Suprapubic skin (tissue), 4 donors: Measurements from ENCODE around the gene CCDC54.

- PRO-cap = unidirectional peak, minus-strand start at chr3:101850900
- RAMPAGE, long total RNA, 4 experiments = no peak in any of the 4 experiments
Measured at GRCh38 chr3:101850341-101851087, 1.2 kb downstream of the NFKBIZ start.

DNA sequence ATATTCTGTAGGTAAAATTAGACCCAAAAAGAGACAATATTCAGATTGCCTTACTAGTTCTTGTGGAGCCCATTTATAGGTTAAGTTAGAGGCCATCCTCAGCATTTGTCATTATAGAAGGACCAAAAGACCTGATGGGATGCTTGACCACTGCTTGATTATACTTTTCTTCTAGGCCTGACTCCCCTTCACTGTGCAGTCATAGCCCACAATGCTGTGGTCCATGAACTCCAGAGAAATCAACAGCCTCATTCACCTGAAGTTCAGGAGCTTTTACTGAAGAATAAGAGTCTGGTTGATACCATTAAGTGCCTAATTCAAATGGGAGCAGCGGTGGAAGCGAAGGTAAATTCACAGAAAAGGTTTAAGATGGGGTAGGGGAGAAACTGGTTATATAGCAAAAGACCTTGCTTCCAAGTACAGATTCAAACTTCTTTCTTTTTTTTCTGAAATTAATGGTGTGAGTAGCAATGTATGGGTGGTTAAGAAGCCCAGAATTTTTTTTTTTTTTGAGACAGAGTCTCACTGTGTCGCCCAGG lies 6.3 kb downstream of the NFKBIZ start:
- PRO-cap = no peak
- RAMPAGE, long total RNA, 4 experiments = no peak in any of the 4 experiments

DNA sequence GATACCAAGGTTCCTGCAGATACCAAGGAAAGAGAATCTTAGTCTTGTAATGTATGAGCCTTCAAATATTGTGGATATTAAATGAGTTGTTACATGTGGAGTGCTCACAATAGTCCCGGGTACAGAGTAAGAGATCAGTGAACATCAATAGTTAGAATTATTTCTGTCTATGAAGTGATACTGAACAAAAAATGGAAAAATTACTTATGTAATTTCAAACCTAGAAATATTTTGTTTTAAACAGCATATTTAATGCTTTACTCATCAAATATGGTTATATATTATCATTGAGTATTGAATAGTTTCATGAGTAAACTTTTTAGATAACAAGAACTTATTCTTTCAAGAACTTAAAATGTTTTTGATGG lies 8.4 kb downstream of the NFKBIZ start:
- PRO-cap = no peak
- RAMPAGE, long total RNA, 4 experiments = no peak in any of the 4 experiments

GRCh38 chr3:101864430-101864899 lies 15.2 kb downstream of the NFKBIZ start:
- PRO-cap = no peak
- RAMPAGE, long total RNA, 4 experiments = no peak in any of the 4 experiments

DNA sequence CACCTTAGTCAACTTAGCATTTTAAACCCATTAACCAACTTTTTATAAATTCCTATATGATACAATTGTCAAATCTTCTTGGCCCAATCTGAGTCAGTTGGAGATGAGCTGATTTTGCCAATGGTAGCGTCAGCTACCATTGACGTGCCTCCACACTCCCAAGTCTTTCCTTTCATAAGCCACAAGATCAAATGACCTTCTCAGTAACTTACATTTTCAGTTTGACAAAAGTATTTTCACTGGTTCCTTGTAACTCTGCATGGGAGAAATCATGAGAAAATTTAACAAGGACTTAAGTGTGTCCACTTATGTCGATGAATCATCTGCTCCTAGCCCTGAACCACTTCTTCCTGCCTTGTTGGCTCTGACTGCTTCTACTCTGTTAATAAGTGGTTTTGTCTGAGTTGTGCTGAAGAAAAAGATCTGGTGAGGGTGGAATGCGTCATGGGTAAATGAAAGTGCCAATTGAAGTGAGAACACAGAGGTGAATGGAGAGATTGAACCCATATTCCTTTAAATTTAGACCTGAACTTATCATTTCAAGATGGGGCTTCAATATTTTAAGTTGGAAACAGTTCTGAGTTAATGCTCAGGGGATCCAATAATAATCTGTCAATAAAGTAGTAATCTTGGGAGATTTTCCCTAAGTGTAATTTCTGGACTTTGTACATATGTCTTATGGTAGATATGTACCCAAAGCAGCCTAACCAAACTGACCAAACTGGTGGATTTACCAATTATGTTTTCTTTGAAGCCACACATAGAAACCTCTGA lies 101.3 kb downstream of the NFKBIZ start:
- PRO-cap = no peak
- RAMPAGE, long total RNA, 4 experiments = no peak in any of the 4 experiments

- PRO-cap = no peak
- RAMPAGE, long total RNA, 4 experiments = start-site peak on the plus strand in 1 of 4 experiments, at chr3:101994843-101994850 at its widest, 6 reads per replicate
Measured at GRCh38 chr3:101994269-101994912, 145.1 kb downstream of the NFKBIZ start.

DNA sequence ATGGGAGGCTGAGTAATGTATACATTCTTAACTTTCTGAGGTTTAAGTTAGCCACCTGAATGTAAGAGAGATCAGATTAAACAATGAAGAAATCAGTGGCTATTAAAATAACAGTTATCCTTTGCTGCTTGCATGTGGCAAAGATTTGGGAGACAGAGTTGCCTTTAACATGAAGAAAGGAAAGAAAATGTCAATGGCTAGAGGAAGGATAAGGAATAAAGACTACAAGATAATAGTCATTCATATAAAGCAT lies 330.0 kb downstream of the ZPLD1 start:
- PRO-cap = no peak
- RAMPAGE, long total RNA, 4 experiments = no peak in any of the 4 experiments

GRCh38 chr3:103729650-103730103 lies 1294.9 kb downstream of the ZPLD1 start:
- PRO-cap = no peak
- RAMPAGE, long total RNA, 4 experiments = no peak in any of the 4 experiments

- PRO-cap = no peak
- RAMPAGE, long total RNA, 4 experiments = no peak in any of the 4 experiments
Measured at GRCh38 chr3:104850372-104850663, 516.4 kb upstream of the ALCAM start.

GRCh38 chr3:105365253-105365623 lies 1.5 kb upstream of the ALCAM start:
- PRO-cap = no peak
- RAMPAGE, long total RNA, 4 experiments = no peak in any of the 4 experiments

- PRO-cap = no peak
- RAMPAGE, long total RNA, 4 experiments = no peak in any of the 4 experiments
Measured at GRCh38 chr3:105387381-105387838, 20.7 kb downstream of the ALCAM start.

GRCh38 chr3:105438433-105439036 lies 71.8 kb downstream of the ALCAM start:
- PRO-cap = no peak
- RAMPAGE, long total RNA, 4 experiments = start-site peak on the plus strand in 1 of 4 experiments, at chr3:105438689-105438732 at its widest, 14 reads per replicate

DNA sequence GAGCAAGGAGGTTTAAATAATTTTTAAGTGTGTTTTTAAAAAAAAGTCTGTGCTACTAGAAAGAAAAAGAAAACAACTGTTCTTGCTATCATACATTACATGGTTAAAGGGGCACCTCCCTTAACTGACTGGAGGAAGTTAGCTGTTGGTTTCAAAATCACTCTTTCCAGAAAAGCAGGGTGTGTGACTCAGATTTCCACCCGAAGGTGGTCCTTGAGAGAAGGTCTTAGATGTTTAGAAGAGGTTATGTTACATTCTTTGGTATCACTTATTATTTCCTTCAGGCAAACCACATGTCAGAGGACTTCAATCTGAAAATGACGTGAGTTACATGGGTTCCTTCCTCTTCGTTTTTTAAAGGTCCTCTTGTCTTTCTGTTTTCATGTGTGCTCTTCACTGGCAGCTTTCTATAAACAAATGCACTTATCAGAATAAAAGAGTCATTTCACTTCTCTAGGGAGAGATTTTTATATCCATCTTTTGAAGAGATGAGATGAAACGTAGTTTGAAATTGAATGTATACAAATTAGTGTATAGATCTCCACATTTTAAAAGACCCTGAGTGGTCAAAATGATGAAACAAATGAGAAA lies 308.0 kb upstream of the CBLB start:
- PRO-cap = no peak
- RAMPAGE, long total RNA, 4 experiments = no peak in any of the 4 experiments

GRCh38 chr3:107263196-107263969 lies 113.9 kb upstream of the CCDC54 start:
- PRO-cap = no peak
- RAMPAGE, long total RNA, 4 experiments = no peak in any of the 4 experiments

DNA sequence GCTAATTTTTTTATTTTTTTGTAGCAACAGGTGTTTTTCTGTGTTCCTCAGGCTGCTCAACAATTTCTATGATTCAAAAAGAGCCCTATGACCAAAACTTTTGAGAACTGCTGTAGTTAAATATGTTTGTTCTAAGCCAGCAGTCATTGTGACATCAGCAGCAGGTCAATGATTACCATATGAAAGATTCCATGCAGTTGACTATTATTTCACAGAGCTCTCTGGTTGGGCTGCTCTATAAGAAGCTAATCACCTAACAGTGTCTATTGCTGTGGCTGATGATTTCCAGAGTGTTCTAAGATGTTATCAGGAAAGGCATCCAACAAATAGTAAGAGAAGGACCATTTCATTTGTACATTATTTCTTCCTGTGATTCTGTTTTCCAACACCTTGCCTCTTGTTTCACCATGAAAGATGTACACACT lies at the start of gene CCDC54:
Gene CCDC54, plus strand, starts transcription at position 266 of the 425 bp plus-strand sequence.
- PRO-cap = no peak
- RAMPAGE, long total RNA, 4 experiments = no peak in any of the 4 experiments

DNA sequence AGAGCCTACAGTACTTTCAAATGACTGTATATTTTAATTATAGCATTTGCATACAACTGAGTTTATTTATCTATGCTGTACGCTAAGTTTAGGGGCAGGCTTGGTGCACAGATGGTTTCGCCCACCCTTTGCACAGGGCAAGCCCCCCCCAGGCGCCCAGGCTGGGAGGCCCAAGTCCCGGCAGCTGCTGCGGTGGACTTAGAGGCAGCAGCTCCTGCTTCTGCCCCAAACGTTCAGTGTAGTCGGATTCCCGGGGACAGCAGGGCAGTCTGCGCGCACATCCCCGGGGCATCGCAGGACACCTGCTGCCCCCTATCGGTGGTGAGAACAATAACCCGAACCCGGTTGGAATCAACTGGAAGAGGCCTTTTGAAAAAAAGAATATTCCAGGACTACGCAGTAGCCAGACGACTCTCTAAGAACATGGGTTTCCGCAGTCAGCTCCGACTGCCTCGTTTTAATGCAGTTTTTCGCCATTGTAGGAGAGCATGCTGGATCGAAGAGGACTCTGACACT lies 52.6 kb downstream of the CCDC54 start:
- PRO-cap = bidirectional peak, plus-strand start at position 397 of the sequence, minus-strand start at position 238 of the sequence
- RAMPAGE, long total RNA, 4 experiments = no peak in any of the 4 experiments

- PRO-cap = no peak
- RAMPAGE, long total RNA, 4 experiments = start-site peak on the plus strand in 1 of 4 experiments, at chr3:107558533-107558747 at its widest, 6 to 10 reads per replicate
Measured at GRCh38 chr3:107558525-107558989, 35.8 kb downstream of the BBX start.

DNA sequence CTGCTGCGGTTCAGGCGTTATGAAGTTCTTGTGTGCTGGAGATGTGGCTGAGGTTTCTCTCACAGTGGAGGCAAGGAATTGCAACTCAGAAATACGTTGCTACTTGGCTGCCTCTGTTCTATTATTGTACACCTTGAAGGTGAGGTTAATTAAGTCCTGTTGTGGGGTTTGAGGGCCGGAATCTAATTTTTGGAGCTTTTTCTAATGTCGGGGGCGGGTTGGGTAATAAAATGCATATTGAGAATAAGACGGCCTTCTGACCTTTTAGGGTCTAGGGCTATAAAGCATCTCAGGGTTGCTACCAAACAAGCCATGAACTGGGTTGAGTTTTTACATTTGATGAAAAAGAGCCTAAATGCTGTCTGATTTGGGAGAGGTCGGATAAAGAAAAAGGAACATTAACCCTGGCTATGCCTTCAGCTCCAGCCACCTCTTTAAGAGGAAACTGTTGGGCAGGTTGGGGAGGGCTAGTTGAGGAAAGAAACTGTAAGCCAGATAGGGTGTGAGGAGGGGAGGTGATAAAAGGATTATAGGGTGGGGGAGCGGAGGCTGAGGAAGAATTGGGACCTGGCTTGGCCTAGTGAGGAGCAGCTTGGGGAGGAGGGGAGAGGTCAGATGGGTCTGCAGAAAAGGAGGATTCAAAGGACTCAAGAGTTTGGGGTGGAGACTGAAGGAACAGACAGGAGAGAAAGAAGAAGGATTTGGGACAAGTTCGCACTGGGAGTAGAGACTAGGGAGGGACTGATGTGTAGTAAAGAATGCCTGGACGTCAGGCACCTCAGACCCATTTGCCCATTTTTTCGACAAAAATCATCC lies 47.6 kb downstream of the BBX start:
- PRO-cap = no peak
- RAMPAGE, long total RNA, 4 experiments = start-site peak on the plus strand in 1 of 4 experiments, centred at position 416 of the sequence, 13 reads per replicate

GRCh38 chr3:108089592-108090101 lies 1.2 kb downstream of the CD47 start:
- PRO-cap = no peak
- RAMPAGE, long total RNA, 4 experiments = no peak in any of the 4 experiments

- PRO-cap = no peak
- RAMPAGE, long total RNA, 4 experiments = no peak in any of the 4 experiments
Measured at GRCh38 chr3:108092916-108093155, 2.0 kb upstream of the CD47 start.